Peyer's patch (tissue), 4 donors: ENCODE measurements around the gene PHACTR3.

DNA sequence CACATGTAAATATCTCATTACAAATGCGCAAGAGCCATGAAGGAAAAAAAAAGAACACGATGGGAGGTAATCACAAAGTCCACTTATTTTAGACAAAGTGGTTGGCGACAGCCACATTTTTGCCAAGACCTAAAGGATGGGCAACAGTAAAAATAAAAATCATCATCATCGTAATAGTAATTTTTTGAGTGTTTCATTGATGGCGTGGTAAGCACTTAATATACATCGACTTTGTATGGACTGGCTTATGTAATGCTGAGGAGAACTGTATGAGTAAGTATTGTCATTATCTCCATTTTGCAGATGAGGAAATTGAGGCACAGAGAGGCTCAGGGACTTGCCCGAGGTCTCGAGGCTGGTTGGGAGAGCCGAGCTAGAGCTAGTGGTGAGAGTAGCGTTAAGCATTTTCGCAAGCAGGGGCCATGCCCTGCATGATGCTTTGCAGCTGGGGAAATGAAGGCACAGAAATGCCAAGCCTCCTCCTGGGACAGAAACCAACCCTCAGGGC, 31.3 kb upstream of the STX16 start:
- PRO-cap, result no peak
- RAMPAGE, long total RNA, 4 experiments, result no peak in any of the 4 experiments

DNA sequence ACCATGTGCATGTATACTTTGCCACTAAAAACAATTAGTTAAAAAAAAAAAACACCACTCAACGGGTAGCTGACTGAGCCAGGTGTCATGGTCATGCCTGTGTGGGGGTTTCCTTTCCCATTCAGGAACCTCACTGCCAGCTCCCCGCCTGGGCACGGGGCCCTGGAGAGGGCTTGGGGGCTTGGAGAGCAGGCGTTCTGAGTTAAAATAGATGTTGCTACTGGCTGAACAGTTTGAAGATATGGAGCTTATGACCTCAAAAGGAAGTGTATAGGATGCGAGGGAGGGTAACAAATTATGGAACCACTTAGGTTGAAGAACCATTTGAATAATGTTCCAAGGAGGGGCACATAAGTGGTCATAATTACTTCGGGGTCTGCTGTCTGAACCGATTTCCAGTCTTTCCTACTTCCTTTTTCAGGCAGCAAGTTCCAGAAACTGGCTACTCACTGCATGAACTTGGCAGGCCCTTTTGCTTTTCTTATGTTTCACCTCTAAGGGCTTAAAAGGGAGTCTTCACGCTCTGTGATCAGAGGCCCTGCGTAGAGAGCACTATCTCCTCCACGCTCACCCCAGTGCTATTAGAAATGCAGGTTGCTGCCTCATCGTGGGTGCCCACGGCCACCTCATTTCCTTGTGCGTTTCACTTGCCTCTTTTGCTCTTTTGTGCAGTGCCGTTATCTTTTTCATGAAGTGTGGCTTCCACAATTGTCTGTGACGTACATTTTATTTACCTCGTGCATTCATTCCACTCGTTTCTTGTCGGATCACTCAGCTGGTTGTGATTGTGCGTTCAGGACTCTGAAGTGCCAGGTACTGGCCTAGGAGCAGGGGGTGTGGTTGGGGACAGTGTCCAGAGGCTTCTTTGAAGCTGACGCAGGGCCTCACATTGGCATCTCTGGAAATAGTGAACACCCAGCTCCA, 10.1 kb downstream of the STX16 start:
- PRO-cap, result no peak
- RAMPAGE, long total RNA, 4 experiments, result no peak in any of the 4 experiments

- PRO-cap, result no peak
- RAMPAGE, long total RNA, 4 experiments, result no peak in any of the 4 experiments
These were observed 18.1 kb downstream of the STX16 start for GRCh38 chr20:58669048-58669663.

- PRO-cap, result no peak
- RAMPAGE, long total RNA, 4 experiments, result no peak in any of the 4 experiments
These were observed 16.4 kb upstream of the NPEPL1 start for GRCh38 chr20:58676011-58676721.

DNA sequence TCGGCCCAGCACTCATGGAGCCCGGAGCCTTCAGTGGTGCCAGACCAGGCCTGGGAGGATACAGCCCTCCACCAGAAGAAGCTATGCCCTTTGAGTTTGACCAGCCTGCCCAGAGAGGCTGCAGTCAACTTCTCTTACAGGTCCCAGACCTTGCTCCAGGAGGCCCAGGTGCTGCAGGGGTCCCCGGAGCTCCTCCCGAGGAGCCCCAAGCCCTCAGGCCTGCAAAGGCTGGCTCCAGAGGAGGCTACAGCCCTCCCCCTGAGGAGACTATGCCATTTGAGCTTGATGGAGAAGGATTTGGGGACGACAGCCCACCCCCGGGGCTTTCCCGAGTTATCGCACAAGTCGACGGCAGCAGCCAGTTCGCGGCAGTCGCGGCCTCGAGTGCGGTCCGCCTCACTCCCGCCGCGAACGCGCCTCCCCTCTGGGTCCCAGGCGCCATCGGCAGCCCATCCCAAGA, 37.5 kb upstream of the GNAS start:
- PRO-cap, result no peak
- RAMPAGE, long total RNA, 4 experiments, result no peak in any of the 4 experiments

GRCh38 chr20:58889737-58890233, 1.4 kb upstream of the GNAS start:
- PRO-cap, result no peak
- RAMPAGE, long total RNA, 4 experiments, result start-site peak on the plus strand in 1 of 4 experiments, at chr20:58889953-58890009 at its widest, 48 reads per replicate

DNA sequence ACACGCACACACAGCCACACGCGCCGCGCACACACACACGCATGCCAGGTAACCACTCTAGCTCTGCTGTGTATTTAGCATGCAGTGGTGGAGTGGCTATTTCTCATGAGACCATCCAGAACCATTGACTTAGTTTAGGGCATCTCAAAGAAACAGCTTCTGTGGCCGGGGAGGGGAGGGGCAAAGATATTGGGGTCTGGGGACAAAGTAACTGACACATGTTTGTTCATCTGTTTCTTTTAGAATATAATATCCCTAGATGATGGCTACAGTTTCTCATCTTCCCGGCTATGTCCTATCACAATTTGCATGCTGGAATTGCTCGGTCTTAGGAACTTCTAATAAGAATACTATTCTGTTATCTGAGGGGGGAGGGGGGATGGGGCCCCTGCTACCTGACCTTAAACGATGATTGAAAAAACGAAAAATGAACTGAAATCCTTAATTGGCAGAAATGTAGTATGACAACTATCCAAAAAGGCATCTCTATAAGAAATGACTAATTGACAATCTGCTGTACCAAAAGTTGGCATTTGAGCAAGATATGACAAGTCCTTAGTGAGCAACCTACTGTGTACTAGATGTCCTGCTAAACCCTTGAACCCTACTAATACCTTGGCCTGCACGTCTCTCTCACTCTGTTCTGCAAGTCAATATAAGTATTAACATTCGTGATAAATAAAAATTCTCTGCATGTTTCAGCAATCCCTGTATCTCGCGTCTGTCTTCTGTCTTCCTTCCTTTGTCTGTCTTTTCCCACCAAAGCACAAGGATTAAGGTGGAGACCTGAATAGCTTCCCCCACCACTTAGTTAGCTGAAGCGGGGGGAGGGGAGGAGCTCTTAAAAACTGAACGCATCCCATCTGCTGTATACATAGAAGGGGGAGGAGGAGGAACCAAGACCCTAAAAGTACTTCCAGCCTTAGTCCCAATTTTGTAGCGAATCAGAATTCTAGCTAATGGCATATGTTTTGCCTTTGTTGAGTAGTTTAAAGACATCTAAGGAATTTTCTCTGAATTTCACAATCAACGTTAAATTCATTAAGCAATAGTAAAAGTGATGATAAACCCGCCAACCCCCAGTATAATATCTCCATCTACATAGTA, 8.8 kb downstream of the GNAS start:
- PRO-cap, result no peak
- RAMPAGE, long total RNA, 4 experiments, result no peak in any of the 4 experiments

GRCh38 chr20:58907585-58908161, 16.5 kb downstream of the GNAS start:
- PRO-cap, result bidirectional peak, plus-strand start at chr20:58908098, minus-strand start at chr20:58907935
- RAMPAGE, long total RNA, 4 experiments, result no peak in any of the 4 experiments

DNA sequence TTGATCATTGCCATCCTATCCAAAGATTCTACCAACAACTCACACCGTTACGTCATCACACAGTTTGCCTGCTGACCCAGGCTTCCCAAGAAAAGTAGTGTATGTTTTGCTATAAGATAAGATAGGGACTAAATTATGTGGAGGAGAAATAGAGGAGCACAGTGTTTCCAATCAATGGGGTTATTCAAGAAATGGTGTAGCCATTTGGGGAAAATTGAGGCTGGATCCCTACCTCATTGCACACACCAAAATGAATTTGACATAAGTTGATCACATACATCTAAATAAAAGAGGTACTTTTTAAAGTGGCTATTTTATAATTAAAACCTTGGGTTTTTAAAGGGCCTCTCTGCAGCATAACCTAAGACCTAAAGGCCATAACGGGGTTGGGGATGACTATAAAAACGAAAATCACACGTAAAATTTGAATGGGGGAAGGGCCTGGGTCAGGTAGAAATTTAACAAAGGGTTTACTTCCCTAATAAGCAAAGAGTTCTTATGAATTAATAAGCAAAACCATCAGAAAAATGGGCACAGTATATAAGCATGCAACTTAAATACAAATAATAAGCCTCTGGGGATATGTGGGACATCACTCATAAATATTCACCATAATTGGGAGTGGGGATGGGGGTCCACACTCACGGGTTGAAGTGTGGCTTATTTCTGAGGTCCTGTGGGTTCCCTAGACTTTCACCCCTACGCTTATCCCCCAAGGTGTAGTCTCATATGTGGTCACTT, 20.4 kb downstream of the GNAS start:
- PRO-cap, result no peak
- RAMPAGE, long total RNA, 4 experiments, result no peak in any of the 4 experiments

DNA sequence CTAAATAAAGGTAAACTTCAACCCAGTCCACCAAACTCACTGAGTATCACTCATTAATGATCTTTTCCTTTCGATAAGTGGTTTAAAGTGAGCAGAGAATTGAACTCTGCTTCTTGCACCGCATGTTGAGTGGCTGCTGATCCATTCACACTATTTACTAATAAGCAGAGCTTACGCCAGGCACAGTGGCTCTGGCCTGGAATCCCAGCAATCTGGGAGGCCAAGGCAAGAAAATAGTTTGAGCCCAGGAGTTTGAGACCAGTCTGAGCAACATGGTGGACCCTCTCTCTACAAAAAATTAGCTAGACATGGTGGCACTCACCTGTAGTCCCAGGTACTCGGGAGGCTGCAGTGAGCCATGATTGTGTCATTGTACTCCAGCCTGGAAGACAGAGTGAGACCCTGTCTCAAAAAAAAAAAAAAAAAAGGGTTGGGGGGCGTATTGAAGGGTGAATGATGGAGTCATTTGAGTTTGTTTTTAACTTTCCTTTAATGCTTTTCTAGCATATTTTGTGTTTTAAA, 11.4 kb downstream of the NELFCD start:
- PRO-cap, result no peak
- RAMPAGE, long total RNA, 4 experiments, result no peak in any of the 4 experiments

GRCh38 chr20:59023860-59024486, 4.7 kb downstream of the TUBB1 start:
- PRO-cap, result no peak
- RAMPAGE, long total RNA, 4 experiments, result no peak in any of the 4 experiments

- PRO-cap, result no peak
- RAMPAGE, long total RNA, 4 experiments, result no peak in any of the 4 experiments
These were observed 731 bp upstream of the PRELID3B start for GRCh38 chr20:59043274-59043760.

DNA sequence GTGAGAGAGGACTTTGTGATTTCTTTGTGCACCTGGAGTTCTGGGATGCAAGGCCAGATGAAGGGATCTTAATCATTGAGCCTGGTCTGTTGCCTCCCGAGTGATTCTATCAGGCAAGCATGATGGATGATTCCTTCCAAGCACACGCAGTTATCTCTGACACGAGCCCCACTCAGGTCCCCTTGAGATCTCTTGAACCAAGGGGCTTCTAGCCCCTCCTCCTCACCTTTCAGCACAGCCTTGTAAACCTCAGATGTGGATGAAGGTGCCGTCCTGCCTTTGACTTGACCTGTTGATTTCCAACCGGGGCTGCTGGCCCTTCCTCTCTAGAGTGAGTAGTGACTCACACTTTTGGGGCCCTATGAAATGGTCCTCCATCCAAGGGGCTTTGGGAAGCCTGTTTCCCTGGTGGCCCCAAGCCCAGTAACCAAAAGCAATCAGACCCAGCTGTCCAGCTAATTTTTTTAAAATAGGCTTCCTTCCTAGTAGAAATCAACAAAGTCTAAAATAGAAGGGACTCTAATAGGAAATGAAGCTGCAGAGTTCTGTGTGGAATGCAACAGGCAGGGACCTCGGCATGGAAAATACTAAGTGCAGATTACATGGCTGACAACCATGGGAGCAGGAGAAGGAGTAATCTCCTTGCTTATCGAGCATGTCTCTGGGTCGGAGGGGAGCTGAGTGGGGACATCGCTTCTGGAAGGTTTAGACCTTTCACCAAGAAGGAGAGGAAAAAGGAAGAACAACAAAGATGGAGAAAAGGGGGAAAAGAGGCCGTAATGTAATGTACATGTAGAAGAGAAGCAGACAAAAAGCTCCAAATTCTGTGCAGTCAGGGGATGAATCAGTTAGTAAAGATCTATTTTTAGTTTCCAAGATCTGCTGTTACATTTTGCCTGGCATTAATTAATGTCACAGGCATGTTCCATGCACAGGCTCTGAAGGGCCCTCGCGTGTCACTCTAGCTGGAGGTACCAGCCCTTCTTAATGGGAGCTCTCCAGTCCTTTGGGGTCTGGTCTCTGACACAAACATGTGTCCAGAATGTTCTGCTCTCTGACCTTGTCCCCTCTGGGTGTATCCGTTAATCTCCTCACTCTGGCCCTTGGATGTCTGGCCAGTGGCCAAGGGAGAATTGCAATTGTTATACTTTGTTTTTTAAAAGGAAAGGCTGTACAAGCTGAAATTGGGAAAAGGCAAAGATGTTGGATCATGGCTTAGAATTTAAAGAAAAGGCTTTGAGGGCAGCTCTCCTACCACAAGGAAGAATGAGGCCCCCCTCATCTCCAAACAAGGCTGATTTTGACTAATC, 16.8 kb upstream of the ZNF831 start:
- PRO-cap, result no peak
- RAMPAGE, long total RNA, 4 experiments, result no peak in any of the 4 experiments

DNA sequence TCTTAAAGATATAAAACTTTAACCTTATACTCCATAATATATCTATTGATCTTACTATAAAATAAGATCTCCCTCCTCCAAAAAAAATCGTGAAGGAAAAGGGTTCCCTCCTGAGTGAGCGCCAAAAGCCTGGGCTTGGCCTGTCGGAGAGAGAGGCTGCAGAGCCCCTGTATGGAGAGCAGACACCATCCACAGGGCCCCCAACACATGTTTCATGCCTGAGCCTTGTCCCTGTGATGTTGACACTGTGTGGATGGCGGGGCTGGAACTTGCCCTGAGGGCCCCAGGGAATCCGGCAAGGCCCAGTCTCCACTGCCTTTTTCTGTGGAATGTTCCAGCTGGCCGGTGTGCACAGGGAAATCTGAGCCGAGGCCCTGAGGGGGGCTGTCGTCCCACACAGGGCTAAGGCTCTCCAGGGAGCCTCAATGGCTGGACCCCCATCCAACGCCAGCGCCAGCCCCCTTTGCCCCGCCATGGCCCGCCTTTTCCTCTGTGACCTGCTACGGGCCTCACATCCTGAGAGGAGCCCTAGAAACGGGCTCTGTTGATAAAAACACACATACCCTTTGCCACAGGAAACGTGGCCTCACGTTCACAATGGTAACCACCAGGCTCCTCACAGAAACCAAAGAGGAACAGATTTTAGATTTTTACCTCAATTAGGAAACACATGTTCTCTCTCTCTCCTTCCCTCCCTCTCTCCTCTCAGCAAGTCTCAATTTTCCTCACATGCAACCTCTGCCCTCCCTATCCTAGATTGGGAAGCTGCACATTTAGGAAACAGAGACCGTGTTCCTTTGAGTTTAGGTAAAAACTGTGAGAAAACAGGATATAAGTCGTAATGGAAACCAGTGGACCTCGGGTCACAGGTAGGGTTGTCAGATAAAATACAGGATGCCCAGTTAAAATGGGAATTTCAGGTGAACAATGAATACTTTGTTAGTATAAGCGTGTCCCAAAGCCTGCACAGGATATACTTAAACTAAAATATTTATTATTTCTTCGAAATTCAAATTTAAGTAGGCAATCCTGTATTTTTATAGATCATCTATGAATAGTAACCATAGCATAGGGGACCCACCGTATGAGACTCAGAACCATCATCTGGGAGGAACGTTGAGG, 13.8 kb upstream of the ZNF831 start:
- PRO-cap, result bidirectional peak, plus-strand start at position 638 of the sequence, minus-strand start at position 475 of the sequence
- RAMPAGE, long total RNA, 4 experiments, result no peak in any of the 4 experiments

DNA sequence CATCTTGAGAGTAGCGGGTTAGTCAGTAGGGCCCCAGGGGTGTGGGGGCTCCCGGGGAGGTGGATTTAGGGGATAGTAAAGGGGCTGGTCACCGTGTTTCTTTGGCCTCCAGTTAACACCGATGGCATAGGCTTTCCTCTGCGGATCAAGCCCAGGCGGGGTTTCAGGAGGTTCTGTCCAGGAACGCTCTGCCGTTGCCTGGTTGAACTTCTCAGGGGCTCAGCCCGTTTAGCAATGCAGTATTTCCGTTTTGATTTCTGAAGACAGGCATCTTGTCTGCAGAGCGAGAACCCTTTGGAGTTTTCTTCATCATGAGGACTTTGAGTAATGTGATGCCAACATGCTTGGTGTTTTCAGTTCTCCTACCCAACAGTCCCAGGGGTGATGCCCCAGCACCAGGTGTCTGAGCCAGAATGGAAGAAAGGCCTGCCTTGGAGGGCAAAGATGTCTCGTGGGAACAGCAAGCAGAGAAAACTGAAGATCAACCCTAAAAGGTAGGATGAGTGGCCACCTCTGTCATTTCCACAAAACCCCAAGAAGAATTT, 32.0 kb downstream of the ZNF831 start:
- PRO-cap, result no peak
- RAMPAGE, long total RNA, 4 experiments, result no peak in any of the 4 experiments

- PRO-cap, result unidirectional peak, minus-strand start at chr20:59222453
- RAMPAGE, long total RNA, 4 experiments, result no peak in any of the 4 experiments
These were observed 58.7 kb downstream of the ZNF831 start for GRCh38 chr20:59221893-59223098.

DNA sequence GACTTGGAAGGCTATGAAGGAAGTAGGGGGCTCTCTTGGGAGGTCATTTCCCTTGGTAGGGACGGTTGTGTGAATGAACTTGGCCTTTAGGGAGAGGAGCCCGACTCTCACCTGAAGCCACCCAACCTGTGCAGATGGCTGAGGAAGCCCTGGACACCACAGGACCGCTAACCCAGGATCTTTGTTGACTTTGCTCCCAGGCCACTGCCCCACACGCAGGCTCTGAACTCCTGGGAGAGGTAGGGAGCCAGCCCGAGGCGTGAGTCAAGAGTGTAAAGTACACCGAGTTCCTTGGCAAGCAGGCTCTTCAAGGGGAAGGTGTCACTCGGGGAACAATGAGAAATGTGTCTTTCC, 609 bp upstream of the EDN3 start:
- PRO-cap, result bidirectional peak, plus-strand start at position 301 of the sequence, minus-strand start at position 186 of the sequence
- RAMPAGE, long total RNA, 4 experiments, result no peak in any of the 4 experiments

DNA sequence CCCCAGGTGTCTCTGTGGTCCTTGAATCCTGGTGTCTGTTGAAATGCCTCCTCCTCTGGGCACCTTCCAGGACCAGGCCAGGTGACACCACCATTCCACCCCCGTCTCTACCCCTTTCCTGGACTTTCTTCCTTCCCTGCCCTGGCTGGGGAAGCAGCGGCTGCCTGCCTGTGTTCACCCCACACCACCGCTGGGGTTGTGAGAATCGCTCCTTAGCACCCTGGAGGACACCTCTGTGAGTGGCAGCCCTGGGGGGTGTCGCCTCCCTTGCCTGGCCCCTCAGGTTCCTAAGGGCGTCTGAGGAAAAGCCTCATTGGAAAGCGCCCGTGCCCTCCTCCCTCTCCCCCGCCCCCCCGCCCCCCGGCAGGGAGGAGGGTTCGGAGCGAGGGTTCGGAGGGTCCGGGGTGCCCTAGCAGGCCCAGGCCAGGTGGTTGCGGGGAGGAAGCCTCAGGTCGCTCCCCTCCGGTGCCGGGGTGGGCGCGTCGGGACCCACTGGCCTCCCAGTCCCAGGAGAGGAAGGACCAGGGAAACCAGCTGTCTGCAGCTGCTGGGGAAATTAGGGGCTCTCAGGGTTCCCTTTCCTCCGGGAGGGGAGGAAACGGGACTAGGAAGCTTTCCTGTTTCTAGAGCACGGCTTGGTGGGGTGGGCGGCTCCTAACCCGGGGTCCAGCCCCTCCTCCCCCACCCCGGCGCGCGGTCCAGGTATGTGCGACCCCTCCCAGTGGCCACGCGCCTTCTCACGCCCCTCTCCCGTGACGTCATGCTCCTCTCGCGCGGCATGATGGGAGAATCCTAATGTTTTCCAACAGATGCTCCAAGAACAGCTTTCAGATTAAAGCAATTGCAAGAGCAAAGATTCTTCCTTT, at the start of gene PHACTR3:
TSS of gene PHACTR3 (plus strand) at position 830 of the 866 bp plus-strand sequence.
- PRO-cap, result no peak
- RAMPAGE, long total RNA, 4 experiments, result no peak in any of the 4 experiments

DNA sequence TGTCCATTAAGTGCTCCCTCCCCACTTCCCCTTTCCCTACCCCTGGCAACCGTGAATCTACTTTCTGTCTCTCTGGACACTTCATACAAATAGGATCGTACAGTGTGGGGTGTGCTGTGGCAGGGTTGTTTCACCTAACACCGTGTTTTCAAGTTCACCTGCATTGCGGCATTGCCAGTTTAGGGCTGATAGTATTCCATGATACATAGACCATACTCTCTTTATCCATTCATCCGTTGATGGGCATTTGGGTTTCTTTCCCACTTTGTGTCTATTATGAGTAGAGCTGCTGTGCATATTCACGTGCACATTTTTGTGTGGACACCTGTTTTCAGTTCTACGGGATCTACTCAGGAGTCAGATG, 118.9 kb downstream of the PHACTR3 start:
- PRO-cap, result no peak
- RAMPAGE, long total RNA, 4 experiments, result no peak in any of the 4 experiments

- PRO-cap, result no peak
- RAMPAGE, long total RNA, 4 experiments, result no peak in any of the 4 experiments
These were observed 148.4 kb downstream of the PHACTR3 start for GRCh38 chr20:59752709-59753168.